Epithelial cell of alveolus of lung (primary cell): ENCODE data around the genes RASGEF1A, CXCL12 and SYT15.

- RAMPAGE, long total RNA = no peak
- RRBS = no CpG with 5 or more reads among the region's 10 CpGs
Measured at GRCh38 chr10:43265836-43266194, 1.1 kb downstream of the RASGEF1A start.

DNA sequence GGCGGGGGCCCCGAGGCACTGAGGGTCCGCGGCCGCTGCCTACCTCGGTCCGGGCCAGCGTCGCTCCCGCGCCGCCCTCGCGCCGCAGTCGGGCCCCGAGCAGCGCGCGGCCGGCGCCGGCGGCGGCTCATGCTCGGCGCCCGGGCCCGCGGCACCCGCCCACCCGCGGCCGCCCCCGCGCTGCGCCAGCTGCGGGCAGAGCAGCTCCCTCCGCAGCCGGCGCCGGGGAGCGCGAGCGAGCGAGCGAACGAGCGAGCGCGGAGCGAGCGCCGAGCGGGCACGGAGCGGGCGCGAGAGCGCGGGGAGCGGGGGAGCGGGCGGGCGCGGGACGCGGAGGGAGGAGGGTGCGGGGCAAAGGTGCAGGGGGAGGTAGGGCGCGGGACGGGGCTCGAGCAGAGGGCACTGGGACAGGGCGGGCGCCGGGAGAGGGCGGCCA lies at the start of gene RASGEF1A:
Gene RASGEF1A, minus strand, starts transcription at position 264 of the 436 bp plus-strand sequence.
- RAMPAGE, long total RNA = no peak
- RRBS = 2% methylated on average over 32 of the region's 77 CpGs

- RAMPAGE, long total RNA = no peak
- RRBS = 73% methylated on average over 3 of the region's 12 CpGs
Measured at GRCh38 chr10:43315580-43316053, 48.8 kb upstream of the RASGEF1A start.

- RAMPAGE, long total RNA = no peak
- RRBS = 7% methylated on average over 8 of the region's 30 CpGs
Measured at GRCh38 chr10:43322724-43323340, 48.6 kb upstream of the FXYD4 start.

- RAMPAGE, long total RNA = no peak
- RRBS = no CpG with 5 or more reads among the region's 12 CpGs
Measured at GRCh38 chr10:43383857-43384964, 12.8 kb downstream of the FXYD4 start.

DNA sequence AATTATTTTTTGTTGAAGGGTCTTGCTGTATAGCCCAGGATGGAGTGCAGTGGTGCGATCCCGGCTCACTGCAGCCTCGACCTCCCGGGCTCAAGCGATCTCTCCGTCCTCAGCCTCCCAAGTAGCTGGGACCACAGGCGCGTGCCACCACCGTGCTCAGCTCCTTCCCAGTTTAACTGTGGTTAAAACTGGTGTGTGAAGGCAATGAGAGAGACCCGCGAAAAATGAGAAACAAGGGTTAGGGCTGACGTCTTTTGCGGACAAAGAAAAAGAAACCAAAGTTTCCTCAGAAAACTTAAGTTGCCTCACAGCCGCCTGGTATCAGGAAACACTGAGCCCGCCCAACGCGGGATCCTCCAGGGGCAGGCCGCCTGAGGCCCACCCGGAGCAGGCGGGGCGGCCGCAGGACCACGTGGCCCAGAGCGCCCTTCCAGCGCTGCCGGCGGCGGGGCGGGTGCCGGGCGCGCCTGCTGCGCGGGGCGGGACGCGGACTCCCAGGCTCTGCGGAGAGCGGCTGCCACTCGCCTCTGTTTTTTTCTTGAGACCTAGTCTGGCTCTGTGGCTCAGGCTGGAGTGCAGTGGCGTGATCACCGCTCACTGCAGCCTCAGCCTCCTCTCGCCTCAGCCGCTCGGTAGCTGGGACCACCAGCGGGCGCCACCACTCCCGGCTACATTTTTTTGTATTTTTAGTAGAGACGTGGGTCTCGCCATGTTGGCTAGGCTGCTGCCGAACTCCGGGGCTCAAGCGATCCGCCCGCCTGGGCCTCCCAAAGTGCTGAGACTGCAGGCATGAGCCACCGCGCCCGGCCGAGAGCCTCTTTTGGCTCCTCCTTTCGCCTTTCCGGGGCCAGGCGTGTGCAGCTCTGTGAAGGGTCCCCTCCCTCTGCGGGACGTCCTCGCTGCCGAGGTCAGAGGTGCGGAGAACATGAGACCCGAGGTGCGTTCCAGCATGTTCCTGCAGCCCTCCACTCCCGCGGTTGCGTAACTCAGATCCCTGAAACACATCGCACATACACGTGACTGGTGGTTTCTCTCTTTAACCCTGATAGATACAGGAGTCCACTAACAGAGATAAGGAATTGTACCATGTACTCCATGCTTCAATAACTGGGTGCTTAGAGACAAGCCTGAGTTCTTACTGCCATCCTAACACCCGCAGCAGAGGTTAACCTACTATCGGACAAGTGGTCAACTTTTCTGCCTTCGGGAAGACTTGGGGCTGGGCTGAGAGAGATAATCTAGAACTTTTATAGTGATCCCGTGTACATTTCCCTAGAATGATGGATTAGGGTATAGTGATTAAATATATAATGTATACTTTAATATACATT lies 11.6 kb upstream of the HNRNPF start:
- RAMPAGE, long total RNA = no peak
- RRBS = 2% methylated on average over 11 of the region's 78 CpGs

DNA sequence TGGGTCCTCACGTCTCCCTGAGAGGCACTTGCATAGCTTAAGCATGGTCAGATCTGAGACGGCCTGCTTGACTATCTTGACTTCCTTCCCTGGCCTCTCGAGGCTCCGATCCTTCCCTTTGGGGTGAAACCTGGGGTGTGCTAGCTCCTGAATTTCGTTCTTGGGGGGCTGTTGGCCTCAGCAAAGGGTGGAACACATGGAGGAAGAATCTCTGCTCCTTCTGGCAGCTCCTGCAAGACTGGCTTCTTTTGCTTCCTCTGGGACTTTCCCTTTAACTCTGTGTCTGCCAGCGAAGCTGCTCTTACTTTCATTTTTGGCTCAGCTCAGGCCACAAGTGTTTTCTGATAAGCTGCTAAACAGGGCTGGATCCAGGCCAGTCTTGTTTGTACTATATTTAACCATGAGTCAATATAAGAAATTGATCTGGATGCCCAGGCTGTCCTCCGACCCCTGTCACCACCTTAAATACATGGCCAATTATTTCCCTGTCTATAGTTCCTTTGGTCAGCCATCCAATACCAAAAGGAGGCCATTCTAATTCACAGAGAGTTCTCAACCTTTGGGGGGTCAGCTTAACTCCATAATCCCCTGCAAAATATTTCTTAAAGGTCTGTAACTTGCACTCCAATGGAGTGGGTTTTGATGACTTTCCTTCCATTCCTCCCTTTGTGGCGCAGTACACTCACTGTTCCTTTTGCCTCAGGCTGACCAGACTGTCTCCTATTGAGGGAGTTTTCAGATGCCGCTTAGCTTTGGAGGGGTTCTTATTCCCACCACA lies 11.0 kb upstream of the ZNF485 start:
- RAMPAGE, long total RNA = no peak
- RRBS = no CpG with 5 or more reads among the region's 9 CpGs

DNA sequence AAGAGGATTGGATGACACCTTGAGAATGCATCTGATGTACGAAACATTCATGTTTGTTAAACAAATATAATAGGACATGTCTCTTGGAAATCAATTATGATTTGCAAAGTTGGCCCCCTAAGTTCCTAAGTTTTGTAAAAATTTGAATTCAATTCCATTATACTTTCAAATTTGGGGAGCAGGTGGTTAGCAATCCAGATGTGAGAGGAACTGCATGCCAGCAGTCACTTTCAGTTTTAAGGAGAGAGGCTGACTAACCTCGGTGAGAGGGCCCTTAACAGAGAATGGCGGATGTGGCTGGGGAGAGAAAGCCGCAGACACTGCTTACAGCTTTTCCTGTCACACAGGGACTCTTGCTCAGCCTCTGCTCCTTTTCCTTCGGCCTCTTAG lies 167.5 kb upstream of the ZNF32 start:
- RAMPAGE, long total RNA = no peak
- RRBS = no CpG with 5 or more reads among the region's 5 CpGs

DNA sequence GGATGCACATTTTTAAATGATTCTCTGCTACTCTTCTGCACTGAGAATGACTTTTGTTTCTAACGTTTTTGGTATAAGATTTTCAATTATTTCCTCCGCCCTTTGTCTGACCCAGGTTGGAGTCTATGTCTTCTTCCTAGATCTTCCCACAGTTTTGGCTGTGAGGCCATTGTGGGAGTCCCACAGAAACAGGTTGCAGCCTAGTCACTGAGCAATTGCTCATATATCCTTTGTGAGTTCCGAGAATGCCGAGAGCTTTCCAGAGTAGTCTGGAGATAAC lies 167.9 kb upstream of the ZNF32 start:
- RAMPAGE, long total RNA = no peak
- RRBS = no CpG with 5 or more reads among the region's 4 CpGs

GRCh38 chr10:44377790-44378513 lies 6.9 kb downstream of the CXCL12 start:
- RAMPAGE, long total RNA = no peak
- RRBS = no CpG with 5 or more reads among the region's 17 CpGs

DNA sequence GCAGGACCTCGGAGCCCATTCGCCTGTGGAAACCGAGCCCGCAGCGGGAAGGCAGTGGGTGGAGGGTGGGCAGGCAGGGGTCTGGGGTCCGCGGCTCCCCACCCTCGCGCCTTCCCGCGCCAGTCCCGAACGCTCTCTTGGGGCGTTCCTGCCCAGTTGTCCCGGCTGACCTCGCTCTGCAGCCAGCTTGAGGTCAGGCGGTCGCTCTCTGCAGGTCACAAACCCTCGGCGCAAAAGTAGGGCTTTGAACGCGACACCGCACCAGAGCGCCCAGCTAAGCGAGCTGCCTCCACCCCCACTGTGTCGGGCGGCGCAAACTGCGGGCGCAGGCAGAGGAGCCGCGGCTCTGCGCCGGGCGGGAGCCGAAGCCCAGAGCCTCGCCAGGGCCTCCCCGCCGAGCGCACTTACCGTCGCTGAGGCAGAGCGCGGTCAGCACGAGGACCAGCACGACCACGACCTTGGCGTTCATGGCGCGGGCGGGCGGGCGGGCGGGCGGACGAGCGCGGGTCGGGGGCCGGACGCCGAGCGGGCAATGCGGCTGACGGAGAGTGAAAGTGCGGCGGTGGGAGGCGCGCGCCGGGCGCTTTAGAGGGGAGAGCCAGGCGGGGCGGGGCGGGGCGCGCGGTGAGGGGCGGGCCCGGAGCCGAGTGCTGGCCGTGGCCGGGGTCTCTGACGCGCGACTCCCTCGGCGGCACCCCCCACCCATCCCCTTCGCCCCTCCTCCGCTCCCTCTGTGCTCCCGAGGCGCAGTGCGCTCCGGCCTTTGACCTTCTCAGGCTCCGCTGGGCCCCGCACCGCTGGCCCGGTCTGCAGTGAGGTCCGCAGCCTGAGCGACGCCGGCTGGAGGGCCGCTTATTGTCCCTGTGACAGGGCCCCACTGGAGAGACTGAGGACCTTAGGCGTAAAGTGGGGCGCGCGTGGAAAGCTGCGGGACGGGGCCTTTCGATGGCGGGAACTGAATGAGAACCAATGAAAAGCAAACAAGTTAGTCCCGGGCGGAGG lies at the start of gene CXCL12:
Gene CXCL12, minus strand, starts transcription at position 561 of the 1,002 bp plus-strand sequence.
- RAMPAGE, long total RNA = no peak
- RRBS = 1% methylated on average over 38 of the region's 113 CpGs

GRCh38 chr10:44960321-44961427 lies 1.1 kb downstream of the RASSF4 start:
- RAMPAGE, long total RNA = no peak
- RRBS = 100% methylated on average over 1 of the region's 14 CpGs

DNA sequence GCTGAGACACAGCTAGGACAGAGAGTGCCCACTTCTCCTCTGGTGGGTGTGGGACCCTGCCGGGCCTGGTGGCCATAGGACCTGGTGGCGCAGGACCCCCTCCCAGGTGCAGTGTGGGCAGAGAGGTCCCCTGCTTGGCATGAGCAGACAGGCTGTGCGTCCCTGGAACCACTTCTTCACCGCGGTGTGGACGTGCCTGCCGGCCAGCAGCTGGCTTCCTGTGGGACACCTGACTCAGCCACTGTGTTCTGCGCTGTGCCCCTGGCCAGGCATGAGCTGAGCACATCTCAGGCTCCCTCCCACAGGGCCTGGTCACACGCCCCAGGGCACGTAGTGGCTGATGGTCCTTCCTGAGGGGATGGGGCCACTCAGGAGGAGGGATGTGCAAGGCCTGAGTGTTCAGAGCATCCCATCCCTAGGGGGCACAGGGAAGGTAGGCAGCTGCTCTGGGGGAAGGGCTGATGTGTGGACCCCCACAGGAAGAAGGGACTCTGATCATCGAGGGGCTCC lies 3.5 kb upstream of the DEPP1 start:
- RAMPAGE, long total RNA = no peak
- RRBS = 93% methylated on average over 1 of the region's 11 CpGs

DNA sequence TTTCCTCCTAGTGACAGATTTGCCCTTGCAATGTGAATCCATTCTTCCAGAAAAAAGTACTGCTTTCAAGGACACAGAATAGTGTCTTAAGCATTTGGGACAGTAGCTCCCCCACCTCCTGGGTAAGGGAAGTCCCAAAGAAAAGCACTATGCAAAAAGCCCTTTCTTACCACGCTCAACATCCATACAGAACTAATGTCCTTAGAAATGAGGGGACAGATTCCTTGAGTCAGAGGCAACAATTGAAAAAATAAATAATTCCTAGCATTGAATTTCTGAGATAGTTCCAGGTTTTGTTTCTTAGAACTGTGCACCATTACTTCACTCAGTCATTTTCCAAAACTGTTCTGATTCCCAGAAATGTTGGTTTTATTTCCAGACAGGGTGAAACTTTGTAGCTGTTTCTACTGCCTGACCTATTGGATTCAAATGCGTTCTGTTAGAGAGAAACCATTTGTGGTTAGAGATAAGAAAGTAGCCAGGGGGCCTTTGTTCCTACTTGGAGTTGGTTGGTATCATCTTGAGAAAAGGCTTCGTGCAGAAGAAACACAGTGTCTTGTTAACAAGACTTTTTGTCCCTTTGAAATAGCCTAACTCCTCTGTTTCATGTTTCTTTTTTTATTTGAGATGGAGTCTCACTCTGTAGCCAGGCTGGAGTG lies 8.0 kb upstream of the DEPP1 start:
- RAMPAGE, long total RNA = no peak
- RRBS = no CpG with 5 or more reads among the region's 3 CpGs

DNA sequence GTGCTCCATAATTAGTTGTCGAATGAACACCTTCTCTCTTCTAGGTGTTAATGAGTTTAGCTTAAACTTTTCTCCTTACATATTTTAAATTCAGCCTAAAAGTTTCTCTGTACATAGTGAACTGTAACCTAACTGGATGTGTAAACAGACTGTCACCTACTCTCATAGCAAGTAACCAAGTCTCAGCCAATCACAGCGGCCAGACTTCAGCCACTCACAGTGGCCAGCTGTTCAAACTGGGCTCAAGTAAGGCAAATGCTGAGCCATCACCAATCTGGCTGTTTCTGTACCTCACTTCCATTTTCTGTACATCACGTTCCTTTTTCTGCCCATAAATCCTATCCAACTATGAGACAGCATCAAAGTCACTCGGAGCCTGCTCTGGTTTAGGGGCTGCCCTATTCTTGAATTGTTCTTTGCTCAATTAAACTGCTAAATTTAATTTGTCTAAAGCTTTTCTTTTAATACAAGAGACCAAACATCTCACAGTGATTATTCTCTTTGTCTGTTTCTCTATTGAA lies 34.9 kb downstream of the ALOX5 start:
- RAMPAGE, long total RNA = no peak
- RRBS = no CpG with 5 or more reads among the region's 4 CpGs

- RAMPAGE, long total RNA = no peak
- RRBS = no CpG with 5 or more reads among the region's 16 CpGs
Measured at GRCh38 chr10:45445302-45445974, 71.4 kb downstream of the ALOX5 start.

DNA sequence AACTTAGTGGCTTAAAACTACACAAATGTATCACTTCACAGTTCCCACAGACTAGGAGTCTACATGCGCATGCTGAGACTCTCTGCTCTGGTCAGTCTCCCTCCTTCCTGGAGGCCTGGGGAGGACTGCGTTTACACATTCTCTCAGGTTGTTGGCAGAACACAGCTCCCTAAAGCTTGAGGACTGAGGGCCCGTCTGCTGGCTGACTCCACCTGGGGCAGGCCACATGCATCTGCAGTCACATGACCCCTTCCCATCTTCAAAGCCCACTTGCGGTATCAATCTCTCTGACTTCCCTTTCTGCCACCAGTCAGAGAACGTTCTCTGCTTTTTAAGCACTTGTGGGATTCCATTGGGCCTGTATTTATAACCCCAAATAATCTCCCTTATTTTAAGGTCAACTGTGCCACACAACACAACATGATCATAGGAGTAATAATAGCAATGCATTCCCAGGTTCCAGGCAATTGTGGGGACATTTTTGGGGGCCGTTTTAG lies 65.0 kb downstream of the MARCHF8 start:
- RAMPAGE, long total RNA = no peak
- RRBS = no CpG with 5 or more reads among the region's 6 CpGs

- RAMPAGE, long total RNA = no peak
- RRBS = no CpG with 5 or more reads among the region's 10 CpGs
Measured at GRCh38 chr10:45673067-45673259, 391 bp upstream of the ZFAND4 start.

GRCh38 chr10:46578900-46579219 lies at the start of gene SYT15:
TSS of gene SYT15 (plus strand) at chr10:46579128.
- RAMPAGE, long total RNA = no peak
- RRBS = 3% methylated on average over 14 of the region's 36 CpGs

- RAMPAGE, long total RNA = no peak
- RRBS = no CpG with 5 or more reads among the region's 7 CpGs
Measured at GRCh38 chr10:47261197-47261732, 38.7 kb upstream of the GDF10 start.